Measurements from ENCODE around the genes DIXDC1, PTS and HTR3A.

DNA sequence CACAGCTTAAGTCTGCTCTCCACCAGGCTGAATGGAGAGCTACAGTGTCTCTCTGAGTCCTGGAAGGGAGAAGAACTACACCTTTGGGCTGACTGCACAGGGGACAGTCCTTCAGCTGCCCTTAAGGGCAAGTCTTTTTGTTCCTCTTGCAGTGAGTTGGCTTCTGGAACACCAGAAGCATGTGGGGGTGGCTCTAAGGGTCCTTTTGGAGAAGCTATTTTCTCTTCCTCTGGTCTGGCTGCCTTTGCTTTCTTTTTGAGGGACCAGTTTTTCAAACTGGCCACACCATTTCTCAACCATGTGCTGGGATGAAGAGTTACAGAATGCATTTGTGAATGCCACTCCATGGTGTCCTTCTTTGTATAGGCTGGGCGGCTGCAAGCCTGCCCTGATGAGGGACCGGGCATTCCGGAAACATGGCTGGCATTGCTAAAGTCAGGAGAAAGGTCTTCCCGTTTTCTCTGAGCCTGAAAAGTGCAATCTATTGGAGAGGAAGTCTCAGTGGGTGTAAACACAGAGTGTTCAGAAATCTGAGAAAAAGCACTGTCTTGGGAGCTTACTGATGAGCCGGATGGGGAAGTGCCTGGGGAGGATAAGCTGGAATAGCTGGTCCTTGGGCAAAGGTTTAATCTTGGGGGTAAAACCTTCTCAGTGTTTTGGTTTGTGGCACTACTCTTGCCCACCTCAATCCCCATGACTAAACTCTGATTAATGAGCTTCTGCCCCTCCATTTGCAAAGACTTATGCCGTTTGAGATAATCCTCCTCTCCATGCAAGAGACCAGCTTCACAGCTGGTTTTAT lies 132.5 kb downstream of the ARHGAP20 start:
- RRBS, result no CpG with 5 or more reads among the region's 6 CpGs
CAGE:
- cytosol, long polyA plus RNA, result no peak
- long polyA plus RNA, result no peak
- nucleus, long polyA plus RNA, result no peak

DNA sequence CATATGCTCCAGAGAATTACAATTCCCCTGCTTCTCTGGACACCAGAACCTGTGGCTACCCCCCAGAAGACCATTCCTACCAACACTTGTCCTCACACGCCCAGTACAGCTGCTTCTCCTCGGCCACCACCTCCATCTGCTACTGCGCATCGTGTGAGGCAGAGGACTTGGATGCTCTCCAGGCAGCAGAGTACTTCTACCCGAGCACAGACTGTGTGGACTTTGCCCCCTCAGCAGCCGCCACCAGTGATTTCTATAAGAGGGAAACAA lies 9.7 kb downstream of the POU2AF3 start:
- RRBS, result no CpG with 5 or more reads among the region's 6 CpGs
CAGE:
- cytosol, long polyA plus RNA, result no peak
- long polyA plus RNA, result no peak
- nucleus, long polyA plus RNA, result no peak

- RRBS, result no CpG with 5 or more reads among the region's 6 CpGs
CAGE:
- cytosol, long polyA plus RNA, result no peak
- long polyA plus RNA, result no peak
- nucleus, long polyA plus RNA, result no peak
Observed at GRCh38 chr11:111359998-111360880, 18.8 kb downstream of the POU2AF1 start.

DNA sequence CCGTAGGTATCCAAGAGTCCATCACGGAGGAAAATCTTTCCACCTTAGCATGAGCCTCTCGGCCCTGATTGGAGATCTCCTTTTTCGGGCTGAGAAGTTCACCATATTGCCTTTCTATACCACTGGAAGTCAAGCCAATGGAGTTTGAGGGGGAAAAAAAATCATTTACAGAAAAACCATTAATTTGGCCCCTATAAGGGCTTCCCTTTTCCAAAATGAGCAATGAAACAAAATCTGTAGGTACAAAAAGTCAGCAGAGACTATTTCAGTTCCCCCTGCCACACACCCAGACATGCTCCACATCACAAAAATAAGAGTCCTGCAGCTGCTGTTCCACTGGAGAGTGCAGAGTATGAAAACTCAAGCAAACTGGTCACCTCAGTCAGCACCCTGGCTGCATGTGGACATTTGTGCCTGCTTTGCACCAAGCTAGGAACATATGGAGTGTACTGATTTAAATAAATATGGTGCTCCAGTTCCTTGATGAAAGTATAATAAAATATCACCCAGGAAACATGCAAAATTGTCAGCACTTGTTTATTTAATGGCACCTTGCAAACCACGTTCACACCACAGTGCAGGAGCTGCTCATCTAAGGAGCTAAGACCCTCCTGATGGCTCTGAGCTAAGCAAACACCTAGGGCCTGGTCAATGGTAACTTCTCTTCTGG lies 15.1 kb downstream of the POU2AF1 start:
- RRBS, result no CpG with 5 or more reads among the region's 5 CpGs
CAGE:
- cytosol, long polyA plus RNA, result no peak
- long polyA plus RNA, result no peak
- nucleus, long polyA plus RNA, result no peak

GRCh38 chr11:111613069-111613636 lies 10.9 kb downstream of the SIK2 start:
- RRBS, result no CpG with 5 or more reads among the region's 2 CpGs
CAGE:
- cytosol, long polyA plus RNA, result no peak
- long polyA plus RNA, result no peak
- nucleus, long polyA plus RNA, result no peak

DNA sequence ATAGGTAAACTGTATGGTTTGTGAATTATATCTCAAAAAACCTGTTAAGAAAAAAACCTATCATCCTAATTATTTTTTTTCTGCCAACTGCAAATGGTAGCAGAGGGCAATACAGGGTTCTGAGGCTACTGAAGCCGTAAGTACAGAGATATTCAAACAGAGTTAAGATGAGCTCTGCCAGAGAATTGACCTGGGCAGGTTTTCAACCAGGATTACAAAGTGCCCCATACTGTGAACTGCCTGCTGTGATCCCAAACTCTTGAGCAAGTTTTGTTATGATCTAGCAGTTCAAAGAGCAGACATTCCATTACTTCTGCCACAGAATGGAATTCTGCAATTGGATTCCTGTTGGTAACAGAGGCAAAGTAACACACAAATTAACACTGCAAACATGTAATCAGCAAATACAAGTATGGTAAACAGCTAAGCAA lies 31.3 kb downstream of the ALG9 start:
- RRBS, result no CpG with 5 or more reads among the region's 1 CpG
CAGE:
- cytosol, long polyA plus RNA, result no peak
- long polyA plus RNA, result no peak
- nucleus, long polyA plus RNA, result no peak

DNA sequence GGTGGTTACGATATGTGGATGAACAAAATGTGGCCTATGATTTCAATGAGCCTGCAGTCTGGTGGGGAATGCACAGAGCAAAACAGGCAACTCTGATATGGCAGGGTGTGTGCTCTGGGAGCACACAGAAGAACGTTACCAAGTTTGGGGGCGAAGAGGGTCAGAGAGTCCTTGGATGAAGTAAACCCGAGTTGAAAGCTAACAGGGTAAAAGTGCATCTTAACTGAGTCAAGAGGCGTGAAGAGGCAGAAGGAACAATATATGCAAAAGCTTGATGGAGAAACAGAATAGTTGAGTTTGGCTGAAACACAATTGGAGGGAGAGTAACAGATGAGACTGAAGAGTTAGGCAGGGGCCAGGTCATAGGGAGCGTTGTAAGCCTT lies 330 bp downstream of the CFAP68 start:
- RRBS, result no CpG with 5 or more reads among the region's 6 CpGs
CAGE:
- cytosol, long polyA plus RNA, result no peak
- long polyA plus RNA, result no peak
- nucleus, long polyA plus RNA, result no peak

GRCh38 chr11:111937025-111937958 lies at the start of gene DIXDC1:
Gene DIXDC1 (plus strand): TSS chr11:111937343.
- RRBS, result 2% methylated on average over 21 of the region's 57 CpGs
CAGE:
- cytosol, long polyA plus RNA, result start-site peak on the plus strand at chr11:111937340-111937431, 74 reads
- long polyA plus RNA, result start-site peak on the plus strand at chr11:111937180-111937529, 33 and 256 reads in 2 replicates
- nucleus, long polyA plus RNA, result start-site peak on the plus strand at chr11:111937181-111937223, 24 reads; start-site peak on the plus strand at chr11:111937302-111937362, 89 reads

GRCh38 chr11:111938041-111939396 lies 1.4 kb downstream of the DIXDC1 start:
- RRBS, result no CpG with 5 or more reads among the region's 21 CpGs
CAGE:
- cytosol, long polyA plus RNA, result no peak
- long polyA plus RNA, result no peak
- nucleus, long polyA plus RNA, result no peak

GRCh38 chr11:112032936-112033764 lies 7.9 kb downstream of the DLAT start:
- RRBS, result no CpG with 5 or more reads among the region's 5 CpGs
CAGE:
- cytosol, long polyA plus RNA, result no peak
- long polyA plus RNA, result no peak
- nucleus, long polyA plus RNA, result no peak

GRCh38 chr11:112084762-112085648 lies 1.6 kb downstream of the TIMM8B start:
- RRBS, result no CpG with 5 or more reads among the region's 8 CpGs
CAGE:
- cytosol, long polyA plus RNA, result start-site peak on the minus strand at chr11:112085184-112085232, 291 reads
- long polyA plus RNA, result start-site peak on the minus strand at chr11:112084829-112085232, 653 and 305 reads in 2 replicates
- nucleus, long polyA plus RNA, result start-site peak on the minus strand at chr11:112085179-112085234, 280 reads

- RRBS, result no CpG with 5 or more reads among the region's 3 CpGs
CAGE:
- cytosol, long polyA plus RNA, result no peak
- long polyA plus RNA, result no peak
- nucleus, long polyA plus RNA, result no peak
Observed at GRCh38 chr11:112152823-112153430, 11.0 kb downstream of the IL18 start.

GRCh38 chr11:112226222-112227074 lies at the start of gene PTS:
Gene PTS (plus strand): TSS chr11:112226428.
- RRBS, result under 1% methylated on average over 9 of the region's 70 CpGs
CAGE:
- cytosol, long polyA plus RNA, result no peak
- long polyA plus RNA, result no peak
- nucleus, long polyA plus RNA, result start-site peak on the plus strand at chr11:112226378-112226433, 111 reads; start-site peak on the plus strand at chr11:112226630-112226661, 36 reads

GRCh38 chr11:112236081-112236394 lies 9.8 kb downstream of the PTS start:
- RRBS, result no CpG with 5 or more reads among the region's 5 CpGs
CAGE:
- cytosol, long polyA plus RNA, result no peak
- long polyA plus RNA, result no peak
- nucleus, long polyA plus RNA, result no peak

DNA sequence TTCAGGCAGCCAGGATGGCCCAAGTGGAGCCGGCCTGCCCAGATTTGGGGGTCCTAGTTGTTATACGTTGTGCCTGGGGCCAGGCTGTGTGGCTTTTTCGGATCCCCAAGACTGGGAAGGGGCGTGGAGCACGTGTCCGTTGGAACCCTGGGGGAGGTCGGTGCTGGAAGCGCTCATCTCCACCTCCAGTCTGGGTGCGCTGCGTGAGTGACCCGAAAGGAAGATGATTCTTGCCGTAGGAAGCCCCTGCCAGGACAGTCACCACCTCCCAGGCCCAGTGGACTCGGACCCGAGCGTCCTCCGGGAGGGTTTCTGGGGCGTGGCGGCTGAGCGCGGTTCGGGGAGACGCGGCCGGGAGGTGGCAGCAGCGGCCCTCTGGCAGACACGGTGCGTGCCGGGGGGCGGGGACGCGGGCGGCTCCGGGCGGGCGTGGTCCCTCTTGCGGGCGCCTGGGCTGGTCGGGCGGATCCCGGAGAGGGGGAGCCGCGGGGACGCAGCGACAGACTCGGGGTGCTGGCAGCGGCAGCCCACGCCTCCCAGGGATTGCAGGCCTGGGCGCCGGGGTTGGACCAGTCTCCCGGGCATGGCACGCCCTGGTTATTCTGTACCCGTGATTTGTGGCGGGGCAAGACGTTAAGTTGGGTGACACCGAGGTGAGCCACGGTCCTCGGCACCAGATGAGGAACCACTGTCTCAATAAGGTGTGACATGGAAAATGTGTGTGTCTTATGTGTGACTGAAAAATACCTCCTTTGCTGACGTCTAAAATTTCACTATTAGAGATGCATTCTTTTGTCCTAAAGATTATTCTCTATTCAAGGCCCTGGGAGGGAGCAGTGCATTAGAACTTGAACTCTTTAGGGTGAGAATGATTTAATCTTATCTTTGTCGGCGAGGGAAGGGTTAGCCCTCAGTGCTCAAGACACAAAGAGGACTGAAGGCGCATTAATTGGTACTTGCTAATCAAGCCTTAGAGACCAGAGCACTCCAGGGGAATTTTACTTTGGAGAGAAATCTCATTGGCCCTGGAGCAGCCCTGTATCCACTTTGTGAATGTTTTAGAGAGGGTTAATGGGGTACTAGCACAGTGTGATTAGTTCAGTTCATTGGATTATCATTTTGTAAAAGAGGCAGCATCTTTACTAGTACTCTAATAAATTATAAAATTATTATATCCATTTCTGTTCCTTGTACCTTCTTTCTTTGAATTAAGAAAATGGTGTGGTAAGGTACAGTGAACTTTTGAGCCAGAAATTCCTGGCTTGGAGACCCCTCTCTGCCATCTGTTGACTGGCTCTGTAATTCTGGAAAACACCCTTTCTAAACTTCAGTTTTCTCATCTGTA lies 29.6 kb upstream of the PLET1 start:
- RRBS, result 2% methylated on average over 28 of the region's 61 CpGs
CAGE:
- cytosol, long polyA plus RNA, result no peak
- long polyA plus RNA, result no peak
- nucleus, long polyA plus RNA, result no peak

GRCh38 chr11:112564103-112564946 lies 303.7 kb upstream of the PLET1 start:
- RRBS, result no CpG with 5 or more reads among the region's 3 CpGs
CAGE:
- cytosol, long polyA plus RNA, result no peak
- long polyA plus RNA, result no peak
- nucleus, long polyA plus RNA, result no peak

DNA sequence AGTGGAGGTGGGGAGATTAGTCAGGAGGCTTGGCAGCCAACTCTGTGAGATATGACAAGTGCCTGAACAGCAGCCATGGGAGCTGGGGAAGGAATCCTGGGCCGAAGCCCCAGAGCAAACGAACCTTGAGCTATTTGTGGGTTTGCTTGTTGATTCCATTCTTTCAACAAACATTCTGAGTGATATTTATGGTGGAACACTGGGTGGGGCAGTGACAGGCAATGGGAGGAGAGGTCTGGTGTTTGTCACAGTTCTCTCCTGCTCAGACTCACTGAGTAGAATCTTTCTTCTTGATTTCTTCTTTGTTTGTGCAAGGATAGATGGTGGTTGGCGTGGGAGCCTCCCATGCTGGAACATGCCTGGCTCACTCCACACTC lies 11.0 kb upstream of the NCAM1 start:
- RRBS, result no CpG with 5 or more reads among the region's 3 CpGs
CAGE:
- cytosol, long polyA plus RNA, result no peak
- long polyA plus RNA, result no peak
- nucleus, long polyA plus RNA, result no peak

GRCh38 chr11:113275163-113275748 lies 39.1 kb upstream of the TTC12 start:
- RRBS, result no CpG with 5 or more reads among the region's 15 CpGs
CAGE:
- cytosol, long polyA plus RNA, result no peak
- long polyA plus RNA, result no peak
- nucleus, long polyA plus RNA, result start-site peak on the plus strand at chr11:113275271-113275383, 8 reads

DNA sequence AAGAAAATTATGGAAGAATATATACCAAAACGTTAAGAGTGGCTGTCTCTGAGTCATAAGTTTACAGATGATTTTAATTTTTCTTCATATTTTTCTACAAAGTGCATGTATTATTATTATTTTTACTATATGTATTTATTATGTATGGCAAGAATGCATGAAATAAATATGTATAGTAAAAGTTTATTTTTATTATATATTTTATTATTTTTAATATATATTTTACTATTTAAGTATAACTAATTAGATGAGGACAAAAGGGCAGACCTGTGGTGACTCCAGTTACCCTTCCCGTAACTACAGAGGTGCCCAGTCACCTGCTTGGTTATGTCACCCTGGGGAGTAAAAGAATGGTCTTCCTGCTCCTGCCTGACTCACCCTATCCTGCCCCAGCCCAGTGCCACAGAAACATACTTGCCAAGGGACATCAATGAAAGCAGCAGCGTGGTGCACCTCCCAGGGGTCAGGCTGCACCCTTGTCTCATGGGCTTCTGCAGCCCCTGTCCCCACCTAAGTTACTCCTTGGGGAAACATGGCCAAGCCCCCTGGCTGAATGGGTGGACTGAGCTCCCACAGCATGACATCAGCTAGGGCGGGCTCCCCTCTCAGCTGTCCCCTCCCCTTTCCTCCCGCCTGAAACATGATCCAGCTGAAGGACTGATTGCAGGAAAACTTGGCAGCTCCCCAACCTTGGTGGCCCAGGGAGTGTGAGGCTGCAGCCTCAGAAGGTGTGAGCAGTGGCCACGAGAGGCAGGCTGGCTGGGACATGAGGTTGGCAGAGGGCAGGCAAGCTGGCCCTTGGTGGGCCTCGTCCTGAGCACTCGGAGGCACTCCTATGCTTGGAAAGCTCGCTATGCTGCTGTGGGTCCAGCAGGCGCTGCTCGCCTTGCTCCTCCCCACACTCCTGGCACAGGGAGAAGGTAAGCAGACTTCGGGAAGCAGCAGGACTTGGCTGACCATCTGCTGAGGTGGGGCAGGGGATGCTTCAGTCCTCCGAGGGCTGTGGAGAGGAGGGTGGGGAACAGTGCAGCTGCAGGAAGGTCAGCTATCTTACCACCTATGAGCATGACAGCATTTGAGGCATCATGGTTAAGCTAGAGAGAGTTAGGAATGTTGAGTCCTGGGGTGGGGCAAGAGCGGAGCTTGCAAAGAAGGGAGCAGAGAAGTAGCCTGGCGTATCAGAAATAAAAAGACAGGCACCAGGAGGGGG lies at the start of gene HTR3A:
Gene HTR3A, plus strand, starts transcription at position 636 of the 1,210 bp plus-strand sequence.
- RRBS, result no CpG with 5 or more reads among the region's 15 CpGs
CAGE:
- cytosol, long polyA plus RNA, result start-site peak on the plus strand centred at position 688 of the sequence, 82 bp wide, 190 reads
- long polyA plus RNA, result start-site peak on the plus strand centred at position 680 of the sequence, 91 bp wide, 157 and 245 reads in 2 replicates
- nucleus, long polyA plus RNA, result start-site peak on the plus strand centred at position 669 of the sequence, 75 bp wide, 147 reads

DNA sequence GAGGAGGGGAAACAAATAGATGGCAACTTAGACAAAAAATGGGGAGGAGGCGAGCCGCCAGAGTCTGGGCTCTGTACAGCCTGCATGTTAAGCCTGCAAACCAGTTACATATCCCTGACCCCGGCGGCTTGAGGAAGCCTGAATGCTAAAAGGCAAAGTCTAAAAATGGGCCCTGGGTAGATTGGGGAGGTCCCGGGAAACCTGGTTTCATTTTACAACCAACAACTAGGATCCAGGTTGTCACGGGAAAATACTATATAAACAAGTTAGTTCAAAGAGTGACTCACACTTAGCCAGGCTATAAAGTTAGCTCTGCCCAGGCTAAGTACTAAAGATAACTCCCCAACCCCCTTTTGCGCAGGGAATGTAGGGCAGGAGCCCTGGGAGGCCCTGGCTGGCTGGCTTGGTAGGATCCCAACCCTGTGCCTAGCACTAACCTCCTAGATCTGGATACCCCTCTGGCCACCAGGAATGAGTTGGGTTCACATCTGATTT lies 18.7 kb upstream of the ZBTB16 start:
- RRBS, result 60% methylated on average over 3 of the region's 7 CpGs
CAGE:
- cytosol, long polyA plus RNA, result no peak
- long polyA plus RNA, result no peak
- nucleus, long polyA plus RNA, result no peak

Measured in H1 (cell line).